Upper lobe of left lung (tissue), 5 donors: ENCODE measurements around a stretch of chr2.

- PRO-cap, 2 experiments = no peak in any of the 2 experiments
- RAMPAGE, long total RNA, 4 experiments = no peak in any of the 4 experiments
Observed at GRCh38 chr2:46997908-46998362, 56.9 kb downstream of the TTC7A start.

- PRO-cap, 2 experiments = peak in 1 of 2 experiments; most common minus-strand start chr2:47072267 (in 1)
- RAMPAGE, long total RNA, 4 experiments = start-site peak on the plus strand in 1 of 4 experiments, at chr2:47072032-47072068 at its widest, 8 reads per replicate
Observed at GRCh38 chr2:47071864-47072625, 83.1 kb downstream of the STPG4 start.

GRCh38 chr2:47083736-47084420, 71.2 kb downstream of the STPG4 start:
- PRO-cap, 2 experiments = no peak in any of the 2 experiments
- RAMPAGE, long total RNA, 4 experiments = no peak in any of the 4 experiments

GRCh38 chr2:47161320-47161908, 6.3 kb upstream of the STPG4 start:
- PRO-cap, 2 experiments = no peak in any of the 2 experiments
- RAMPAGE, long total RNA, 4 experiments = no peak in any of the 4 experiments

DNA sequence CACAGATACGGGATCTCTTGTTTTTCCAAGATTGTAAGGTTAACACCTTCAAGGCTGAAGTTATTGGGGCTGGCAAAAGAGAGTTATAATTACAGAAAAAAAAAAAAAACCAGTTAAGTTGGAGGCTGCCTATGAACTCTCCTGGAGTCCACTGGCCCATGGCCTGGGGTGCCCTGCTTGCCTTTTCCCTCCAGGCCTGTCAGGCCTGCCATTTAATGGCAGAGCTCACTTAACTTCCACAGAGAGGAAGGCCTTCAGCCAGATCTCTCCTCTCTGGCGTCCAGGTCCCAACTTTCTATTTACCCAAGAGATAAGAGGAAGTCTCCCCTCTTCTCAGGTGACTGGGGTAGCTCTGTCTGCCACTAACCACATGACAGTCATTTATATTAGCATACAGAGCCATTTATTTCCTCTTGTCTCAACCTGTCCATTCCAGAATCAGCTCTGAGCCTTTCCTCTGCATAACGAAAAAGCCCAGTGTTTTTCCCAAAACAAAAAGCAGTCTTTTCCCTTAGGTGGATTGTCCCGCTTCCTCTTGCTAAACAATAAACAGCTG, 49.8 kb upstream of the CALM2 start:
- PRO-cap, 2 experiments = no peak in any of the 2 experiments
- RAMPAGE, long total RNA, 4 experiments = no peak in any of the 4 experiments

GRCh38 chr2:47271961-47273227, 96.1 kb upstream of the CALM2 start:
- PRO-cap, 2 experiments = peak in 1 of 2 experiments; most common minus-strand start chr2:47272474 (in 1)
- RAMPAGE, long total RNA, 4 experiments = no peak in any of the 4 experiments

DNA sequence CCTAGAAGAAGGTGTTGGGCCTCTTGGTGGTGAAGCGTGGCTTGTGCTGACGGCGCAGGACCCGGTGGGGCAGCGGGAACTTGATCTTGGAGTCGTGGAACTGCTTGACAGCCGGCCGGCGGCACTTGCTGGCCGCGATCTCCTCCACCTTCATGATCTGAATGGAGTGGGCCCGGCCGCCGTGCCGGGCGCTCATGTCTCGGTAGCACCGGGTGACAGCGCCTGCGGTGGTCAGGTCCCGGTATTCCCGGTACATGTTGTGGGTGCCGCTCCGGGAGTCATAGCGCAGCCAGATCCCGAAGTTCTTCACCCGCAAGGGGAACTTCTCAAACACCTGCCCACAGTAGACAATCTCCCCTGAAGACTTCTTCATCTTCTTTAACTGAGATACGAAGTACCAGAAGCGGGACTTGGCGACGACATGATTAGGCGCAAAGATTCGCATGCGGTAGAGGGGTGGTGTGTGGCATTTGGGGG, 92.2 kb upstream of the MSH6 start:
- PRO-cap, 2 experiments = no peak in any of the 2 experiments
- RAMPAGE, long total RNA, 4 experiments = no peak in any of the 4 experiments

DNA sequence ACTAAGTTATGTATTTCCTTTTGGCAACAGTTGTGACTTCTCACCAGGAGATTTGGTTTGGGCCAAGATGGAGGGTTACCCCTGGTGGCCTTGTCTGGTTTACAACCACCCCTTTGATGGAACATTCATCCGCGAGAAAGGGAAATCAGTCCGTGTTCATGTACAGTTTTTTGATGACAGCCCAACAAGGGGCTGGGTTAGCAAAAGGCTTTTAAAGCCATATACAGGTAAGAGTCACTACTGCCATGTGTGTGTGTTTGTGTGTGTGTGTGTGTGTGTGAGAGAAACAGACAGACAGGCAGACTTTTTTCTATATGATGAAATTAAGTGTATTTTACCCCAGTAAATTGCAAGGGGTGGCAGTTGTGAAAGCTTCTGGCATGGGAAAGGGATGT, 7.9 kb downstream of the MSH6 start:
- PRO-cap, 2 experiments = no peak in any of the 2 experiments
- RAMPAGE, long total RNA, 4 experiments = no peak in any of the 4 experiments

DNA sequence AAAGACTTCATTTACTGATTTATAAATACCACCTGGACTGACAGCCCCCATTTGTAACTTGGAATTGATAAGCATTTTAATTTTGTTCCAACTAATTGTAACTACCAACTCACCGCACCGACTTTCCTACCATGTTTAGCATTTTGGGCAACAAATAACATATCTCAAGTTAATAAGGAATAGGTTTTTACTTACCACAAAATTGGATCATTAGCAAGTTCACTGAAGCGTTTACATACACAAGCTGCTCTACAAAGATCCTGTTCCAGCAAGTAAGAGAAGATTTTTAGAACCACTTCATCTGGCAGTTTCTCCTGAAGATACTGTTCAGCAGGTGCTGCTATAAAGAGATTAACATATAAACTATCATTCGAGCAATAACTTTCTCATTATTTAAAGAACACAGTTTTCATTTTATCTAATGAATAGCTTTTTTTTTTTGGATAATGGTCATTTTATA, 55.7 kb downstream of the MSH6 start:
- PRO-cap, 2 experiments = no peak in any of the 2 experiments
- RAMPAGE, long total RNA, 4 experiments = no peak in any of the 4 experiments

DNA sequence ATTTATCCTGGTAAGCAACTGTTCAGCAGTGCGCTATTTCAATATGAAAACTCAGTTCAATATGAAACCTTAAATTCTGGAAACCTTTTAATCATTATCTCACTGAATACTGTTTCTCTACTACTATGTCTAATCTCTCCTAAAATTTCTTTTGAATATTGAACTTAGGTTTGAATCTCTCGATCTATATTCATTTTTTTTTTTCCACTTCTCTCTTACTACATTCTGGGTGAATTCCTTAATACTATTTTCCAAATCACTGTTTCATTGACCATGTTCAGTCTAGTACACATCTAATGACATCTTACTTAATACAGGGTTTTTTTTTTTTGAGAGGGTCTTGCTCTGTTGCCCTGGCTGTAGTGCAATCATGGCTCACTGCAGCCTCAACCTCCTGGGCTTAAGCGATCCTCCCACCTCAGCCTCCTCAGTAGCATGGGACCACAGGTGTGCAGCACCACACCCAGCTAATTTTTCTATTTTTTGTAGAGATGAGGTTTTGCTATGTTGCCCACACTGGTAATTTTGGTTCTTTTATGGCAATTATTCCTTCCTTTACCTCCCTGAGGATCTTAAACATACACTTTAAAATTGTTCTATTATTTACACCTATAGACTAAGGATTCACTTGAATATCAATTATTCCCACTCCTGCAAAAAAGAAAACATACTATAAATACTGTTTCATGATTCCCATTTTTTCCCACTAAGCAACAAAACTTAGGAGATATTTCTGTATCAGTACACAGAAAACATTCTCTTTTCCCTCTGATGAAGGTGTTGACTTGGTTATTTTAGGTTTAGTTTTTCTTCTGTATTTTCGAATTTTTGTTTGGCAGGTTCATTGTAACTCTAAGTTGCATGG, 29.3 kb downstream of the FBXO11 start:
- PRO-cap, 2 experiments = no peak in any of the 2 experiments
- RAMPAGE, long total RNA, 4 experiments = no peak in any of the 4 experiments

- PRO-cap, 2 experiments = no peak in any of the 2 experiments
- RAMPAGE, long total RNA, 4 experiments = start-site peak on the minus strand in 1 of 4 experiments, at chr2:47895531-47895652 at its widest, 9 reads per replicate
Observed at GRCh38 chr2:47894654-47895649, 11.3 kb downstream of the FBXO11 start.

DNA sequence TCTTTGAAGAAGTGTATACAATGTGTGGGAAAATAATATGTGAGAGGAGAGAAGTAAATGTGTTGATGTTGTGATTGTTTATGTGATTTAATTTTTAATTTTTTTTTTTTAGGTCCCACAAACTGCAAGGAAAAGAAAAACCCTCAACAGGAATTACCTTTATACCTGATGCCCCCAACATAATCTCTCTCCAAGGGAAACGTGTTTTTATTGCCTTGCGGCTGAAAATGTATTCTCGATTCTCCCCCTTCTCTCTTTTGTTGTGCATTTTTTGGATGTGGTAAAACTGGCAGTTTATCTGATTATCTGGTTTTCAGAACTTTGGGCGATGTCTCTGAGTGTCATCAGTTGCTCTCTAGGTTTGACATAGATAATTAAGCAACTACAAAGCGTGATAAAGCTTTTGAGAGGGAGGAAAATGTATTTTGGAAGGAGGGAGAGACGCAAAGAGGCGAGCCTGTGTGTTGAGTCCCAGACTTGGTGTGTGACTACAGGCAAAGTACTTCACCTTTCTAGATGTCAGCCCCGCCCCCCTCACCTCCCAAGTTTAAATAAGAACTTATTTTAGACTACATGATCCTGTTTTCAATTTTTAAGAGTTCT, 1.0 kb upstream of the FBXO11 start:
- PRO-cap, 2 experiments = peak in 2 of 2 experiments; most common minus-strand start position 484 of the sequence (in 1)
- RAMPAGE, long total RNA, 4 experiments = no peak in any of the 4 experiments

DNA sequence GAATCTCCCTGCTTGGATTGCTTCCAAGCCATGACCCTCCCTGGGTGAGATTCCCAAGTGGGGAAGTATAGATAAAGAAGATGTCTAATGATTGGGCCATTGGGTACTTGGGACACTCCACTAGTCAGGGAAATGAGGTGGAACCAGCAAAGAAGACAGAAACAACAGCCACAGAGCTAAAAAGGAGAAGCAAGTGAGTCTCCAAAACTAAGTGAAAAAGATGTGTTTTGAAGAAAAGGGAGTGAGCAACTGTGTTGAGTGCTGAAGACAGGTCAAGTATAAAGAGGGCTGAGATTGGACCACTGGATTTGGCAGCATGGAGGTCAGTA, 61.2 kb upstream of the FOXN2 start:
- PRO-cap, 2 experiments = no peak in any of the 2 experiments
- RAMPAGE, long total RNA, 4 experiments = start-site peak on the plus strand in 1 of 4 experiments, centred at position 116 of the sequence, 7 reads per replicate

- PRO-cap, 2 experiments = no peak in any of the 2 experiments
- RAMPAGE, long total RNA, 4 experiments = no peak in any of the 4 experiments
Observed at GRCh38 chr2:48345231-48345430, 30.6 kb downstream of the FOXN2 start.

DNA sequence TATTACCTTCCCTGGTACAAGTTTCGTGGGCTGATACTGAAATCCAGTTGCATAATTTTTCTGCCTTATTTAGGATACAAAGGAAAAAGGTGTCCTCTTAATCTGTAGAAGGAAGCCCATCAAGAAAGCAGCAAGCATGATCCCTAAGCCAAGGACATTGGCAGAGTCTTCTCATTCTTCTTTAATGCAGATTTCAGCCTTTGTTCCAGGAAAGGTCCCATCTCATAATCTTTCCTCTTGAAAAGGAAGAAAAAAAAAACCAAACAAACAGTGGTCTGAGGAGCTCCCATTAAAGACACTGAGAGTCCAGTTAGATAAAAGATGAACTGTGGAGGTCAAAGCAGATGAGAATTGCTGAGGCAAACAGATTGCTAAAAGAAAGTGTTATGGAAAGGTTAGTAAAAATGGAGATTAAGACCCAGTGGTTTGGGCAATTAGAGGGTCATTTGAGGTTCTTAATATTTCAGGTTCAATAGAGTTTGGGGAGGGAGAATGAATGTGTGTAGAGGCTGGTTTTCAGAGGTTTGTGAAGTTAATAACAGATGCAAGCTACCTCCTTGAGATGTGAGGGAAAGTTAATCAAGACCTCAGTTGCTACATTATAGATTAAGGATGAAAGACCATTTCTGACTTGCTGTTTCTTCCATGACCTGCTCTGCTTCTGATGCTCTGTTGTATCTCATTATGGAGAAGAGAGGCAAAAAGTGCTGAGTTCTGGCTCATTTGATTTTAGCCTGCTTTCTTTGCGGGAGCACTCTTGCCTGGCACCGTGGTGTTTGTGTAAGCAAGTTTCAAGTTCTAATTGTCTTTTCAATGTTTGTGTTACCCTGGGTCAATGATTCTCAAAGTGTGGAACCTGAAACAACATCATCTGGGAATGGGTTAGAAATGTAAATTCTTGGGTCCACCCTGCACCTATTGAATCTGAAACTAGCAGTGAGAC, 3.5 kb downstream of the PPP1R21 start:
- PRO-cap, 2 experiments = no peak in any of the 2 experiments
- RAMPAGE, long total RNA, 4 experiments = start-site peak on the plus strand in 1 of 4 experiments, centred at position 277 of the sequence, 18 reads per replicate

DNA sequence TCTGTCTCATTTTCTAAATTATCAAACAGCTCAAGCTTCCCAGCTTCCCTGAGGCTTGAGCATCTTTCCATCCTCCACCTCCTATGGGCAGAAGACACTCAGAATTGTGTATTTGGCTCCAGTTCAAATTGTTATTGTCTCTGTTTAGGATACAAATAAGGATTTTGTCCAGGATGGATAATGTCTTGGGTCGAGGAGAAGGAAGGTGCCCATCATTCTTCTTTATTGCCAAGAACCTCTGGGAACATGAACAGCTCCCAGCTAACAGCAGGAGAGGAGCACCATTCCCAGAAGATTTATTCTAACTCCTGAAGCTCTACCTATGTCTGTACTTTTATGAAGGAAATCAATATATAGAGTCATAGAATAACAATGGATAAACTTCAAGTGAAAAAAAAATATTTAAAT, 16.7 kb downstream of the NRXN1 start:
- PRO-cap, 2 experiments = no peak in any of the 2 experiments
- RAMPAGE, long total RNA, 4 experiments = no peak in any of the 4 experiments

- PRO-cap, 2 experiments = no peak in any of the 2 experiments
- RAMPAGE, long total RNA, 4 experiments = no peak in any of the 4 experiments
Observed at GRCh38 chr2:51171671-51171870, 139.6 kb upstream of the NRXN1 start.

DNA sequence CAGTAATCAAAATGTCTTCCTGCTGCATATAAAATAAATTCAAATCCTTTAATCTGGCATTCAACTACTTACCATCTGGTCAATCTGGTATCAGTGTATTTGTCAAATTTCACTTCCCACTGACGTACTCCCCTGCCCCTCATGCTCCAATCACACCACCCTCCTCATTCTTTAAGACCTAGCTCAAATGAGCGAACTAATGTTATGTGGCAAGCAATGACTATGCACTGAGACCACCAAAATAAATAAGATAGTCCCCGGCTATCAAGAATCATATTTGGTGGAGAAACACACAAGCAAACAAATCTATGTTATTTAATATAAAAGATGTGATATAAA, 6.6 kb downstream of the ASB3 start:
- PRO-cap, 2 experiments = no peak in any of the 2 experiments
- RAMPAGE, long total RNA, 4 experiments = no peak in any of the 4 experiments

- PRO-cap, 2 experiments = no peak in any of the 2 experiments
- RAMPAGE, long total RNA, 4 experiments = no peak in any of the 4 experiments
Observed at GRCh38 chr2:53864868-53865582, 5.3 kb upstream of the GPR75 start.

GRCh38 chr2:53887117-53887690, 27.4 kb upstream of the GPR75 start:
- PRO-cap, 2 experiments = no peak in any of the 2 experiments
- RAMPAGE, long total RNA, 4 experiments = start-site peak on the minus strand in 1 of 4 experiments, at chr2:53887400-53887411 at its widest, 24 reads per replicate